Cardiac atrium fibroblast (primary cell): ENCODE measurements around the genes MLXIP and B3GNT4.

DNA sequence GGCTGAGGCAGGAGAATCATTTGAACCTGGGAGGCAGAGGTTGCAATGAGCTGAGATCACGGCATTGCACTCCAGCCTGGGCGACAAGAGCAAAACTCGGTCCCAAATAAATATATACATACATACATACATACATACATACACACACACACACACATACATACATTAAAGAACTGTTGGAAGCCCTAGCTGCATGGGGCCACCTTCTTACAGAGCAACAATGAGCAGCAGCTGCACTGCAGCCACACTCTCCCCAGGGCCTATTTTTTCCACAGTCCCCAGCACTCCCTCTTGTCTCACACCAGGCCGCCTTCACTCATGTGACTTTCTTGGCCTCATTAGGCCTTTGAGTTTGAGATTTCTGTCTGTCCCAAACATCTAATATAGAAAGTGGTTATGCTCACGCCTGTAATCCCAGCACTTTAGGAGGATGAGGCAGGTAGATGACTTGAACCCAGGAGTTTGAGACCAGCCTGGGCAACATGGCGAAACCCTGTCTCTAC is 22.6 kb downstream of the MORN3 start:
- RAMPAGE, long total RNA = no peak

- RAMPAGE, long total RNA = no peak
Measured at GRCh38 chr12:121754157-121754763, 39.2 kb downstream of the RHOF start.

- RAMPAGE, long total RNA = no peak
Measured at GRCh38 chr12:121776856-121777136, 16.7 kb downstream of the RHOF start.

- RAMPAGE, long total RNA = no peak
Measured at GRCh38 chr12:121782061-121782629, 11.3 kb downstream of the RHOF start.

DNA sequence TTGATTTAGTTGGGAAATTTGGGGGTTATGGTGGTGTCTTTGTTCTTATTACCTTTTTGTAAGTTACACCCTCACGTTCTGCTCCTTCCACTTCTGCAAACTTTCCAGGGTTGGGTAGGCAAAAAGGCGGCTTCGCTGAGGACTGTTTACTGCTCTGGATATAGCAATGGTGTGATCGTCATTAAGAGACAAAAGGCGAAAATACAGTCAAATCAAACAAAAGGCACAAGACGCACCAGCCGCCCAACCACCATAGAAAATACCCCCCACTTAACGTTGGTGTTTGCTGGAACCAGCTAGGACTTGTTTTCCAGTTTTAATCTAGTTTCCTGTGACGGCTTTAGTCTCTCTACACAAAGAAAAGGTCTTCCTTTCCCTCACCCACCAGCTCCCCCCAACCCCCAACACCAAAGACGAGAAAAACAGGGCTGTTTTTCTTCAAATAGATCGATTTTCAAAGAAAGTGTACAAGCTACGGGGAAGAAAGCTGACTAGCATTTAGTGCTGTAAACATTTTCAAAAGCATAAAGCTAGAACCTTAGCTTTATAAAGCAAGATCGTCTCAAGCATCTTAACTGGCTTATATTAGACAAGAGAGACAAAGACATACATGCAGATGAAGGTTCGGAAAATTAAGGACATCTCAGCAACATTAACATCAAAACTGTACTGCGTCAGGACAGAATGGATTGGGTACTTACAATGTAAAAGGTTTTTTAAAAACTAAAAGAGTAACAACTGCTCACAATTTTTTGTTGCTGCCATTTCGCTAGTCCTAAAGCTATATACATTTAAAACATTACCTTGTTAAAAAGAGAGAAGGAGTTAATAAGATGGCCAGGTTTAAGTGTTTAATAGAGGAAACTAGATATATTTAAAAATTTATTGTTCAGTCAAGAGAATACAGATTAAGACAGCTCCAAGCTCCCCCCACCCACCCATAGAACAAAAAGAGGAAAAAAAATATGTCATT is 1.9 kb upstream of the SETD1B start:
- RAMPAGE, long total RNA = no peak

GRCh38 chr12:121811253-121812351 is 7.8 kb downstream of the SETD1B start:
- RAMPAGE, long total RNA = no peak

DNA sequence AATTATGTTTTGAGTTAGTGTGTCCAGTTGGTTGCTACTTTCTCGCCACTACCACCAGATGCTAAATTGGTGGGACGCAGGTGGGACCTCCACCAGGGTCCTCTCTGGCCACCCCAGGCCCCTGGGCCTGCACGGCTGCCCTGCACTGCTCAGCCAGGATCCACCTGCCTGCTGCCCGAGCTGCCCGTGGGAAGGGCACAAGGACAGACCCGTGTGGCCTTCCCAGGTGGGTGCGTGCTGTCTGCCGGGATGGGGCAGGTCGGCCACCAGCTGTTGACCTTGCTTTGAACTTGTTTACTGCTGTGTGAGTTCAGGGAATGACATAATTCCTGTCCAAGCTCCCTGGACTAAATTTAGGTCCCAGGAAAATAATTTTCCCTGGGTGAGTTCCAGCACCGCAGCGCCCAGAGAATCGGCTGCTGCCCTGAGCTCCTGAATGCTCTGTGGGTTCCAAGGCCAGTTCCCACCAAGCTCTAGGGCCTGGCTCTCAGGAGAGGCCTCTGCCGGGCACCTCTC is 27.4 kb upstream of the MLXIP start:
- RAMPAGE, long total RNA = no peak

DNA sequence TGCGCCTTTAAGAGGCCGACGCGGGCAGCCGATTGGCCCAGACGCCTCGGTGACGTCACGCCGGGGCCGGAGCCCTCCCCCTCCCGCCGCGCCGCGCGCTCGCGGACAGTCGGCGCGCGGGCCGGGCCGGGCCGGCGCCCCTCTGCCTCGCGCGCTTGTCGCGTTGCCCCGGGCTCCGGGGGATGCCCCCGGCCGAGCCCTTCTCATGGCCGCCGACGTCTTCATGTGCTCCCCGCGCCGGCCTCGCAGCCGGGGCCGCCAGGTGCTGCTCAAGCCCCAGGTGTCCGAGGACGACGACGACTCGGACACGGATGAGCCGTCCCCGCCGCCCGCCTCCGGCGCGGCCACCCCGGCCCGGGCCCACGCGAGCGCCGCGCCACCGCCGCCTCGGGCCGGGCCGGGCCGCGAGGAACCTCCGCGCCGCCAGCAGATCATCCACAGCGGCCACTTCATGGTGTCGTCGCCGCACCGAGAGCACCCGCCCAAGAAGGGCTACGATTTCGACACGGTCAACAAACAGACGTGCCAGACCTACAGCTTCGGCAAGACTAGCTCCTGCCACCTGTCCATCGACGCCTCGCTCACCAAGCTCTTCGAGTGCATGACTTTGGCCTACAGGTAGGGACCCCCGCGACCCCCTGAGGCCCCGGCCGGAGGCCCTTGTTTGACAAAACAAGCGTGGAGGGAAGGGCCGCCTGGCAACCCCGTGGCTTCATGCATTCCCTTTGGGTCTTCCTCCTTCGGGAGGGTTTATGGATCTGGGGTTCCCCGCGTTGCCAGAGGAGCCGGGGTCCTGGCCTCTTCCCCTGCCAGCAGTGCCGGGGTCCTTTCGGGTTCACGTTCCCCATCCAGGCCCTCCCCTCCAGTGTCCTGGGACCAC is at the start of gene MLXIP:
TSS of gene MLXIP (plus strand) at position 108 of the 880 bp plus-strand sequence.
- RAMPAGE, long total RNA = no peak

DNA sequence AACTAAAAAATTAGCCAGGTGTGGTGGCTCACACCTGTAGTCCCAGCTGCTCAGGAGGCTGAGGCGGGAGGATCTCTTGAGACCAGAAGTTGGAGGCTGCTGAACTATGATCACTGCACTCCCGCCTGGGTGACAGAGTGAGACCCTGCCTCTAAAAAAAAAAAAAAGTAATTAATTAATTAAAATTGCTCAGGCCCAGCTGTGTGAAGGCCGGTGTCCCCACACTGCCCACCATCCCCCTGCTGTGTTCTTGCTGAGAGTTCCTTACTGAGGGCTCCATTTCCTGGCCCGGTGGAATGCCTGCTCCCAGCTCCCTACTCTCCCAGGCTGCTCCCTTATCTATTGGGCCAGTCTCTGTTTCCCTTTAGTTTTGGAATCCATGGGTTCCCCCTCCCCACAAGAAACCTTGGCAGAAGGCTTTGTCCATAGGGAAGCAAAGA is 18.9 kb downstream of the MLXIP start:
- RAMPAGE, long total RNA = no peak

GRCh38 chr12:122137632-122138812 is 36.0 kb downstream of the IL31 start:
- RAMPAGE, long total RNA = no peak

GRCh38 chr12:122203094-122204076 is at the start of gene B3GNT4:
Gene B3GNT4, plus strand, starts transcription at chr12:122203709.
- RAMPAGE, long total RNA = no peak

GRCh38 chr12:122225436-122225516 is 576 bp downstream of the DIABLO start:
- RAMPAGE, long total RNA = no peak

DNA sequence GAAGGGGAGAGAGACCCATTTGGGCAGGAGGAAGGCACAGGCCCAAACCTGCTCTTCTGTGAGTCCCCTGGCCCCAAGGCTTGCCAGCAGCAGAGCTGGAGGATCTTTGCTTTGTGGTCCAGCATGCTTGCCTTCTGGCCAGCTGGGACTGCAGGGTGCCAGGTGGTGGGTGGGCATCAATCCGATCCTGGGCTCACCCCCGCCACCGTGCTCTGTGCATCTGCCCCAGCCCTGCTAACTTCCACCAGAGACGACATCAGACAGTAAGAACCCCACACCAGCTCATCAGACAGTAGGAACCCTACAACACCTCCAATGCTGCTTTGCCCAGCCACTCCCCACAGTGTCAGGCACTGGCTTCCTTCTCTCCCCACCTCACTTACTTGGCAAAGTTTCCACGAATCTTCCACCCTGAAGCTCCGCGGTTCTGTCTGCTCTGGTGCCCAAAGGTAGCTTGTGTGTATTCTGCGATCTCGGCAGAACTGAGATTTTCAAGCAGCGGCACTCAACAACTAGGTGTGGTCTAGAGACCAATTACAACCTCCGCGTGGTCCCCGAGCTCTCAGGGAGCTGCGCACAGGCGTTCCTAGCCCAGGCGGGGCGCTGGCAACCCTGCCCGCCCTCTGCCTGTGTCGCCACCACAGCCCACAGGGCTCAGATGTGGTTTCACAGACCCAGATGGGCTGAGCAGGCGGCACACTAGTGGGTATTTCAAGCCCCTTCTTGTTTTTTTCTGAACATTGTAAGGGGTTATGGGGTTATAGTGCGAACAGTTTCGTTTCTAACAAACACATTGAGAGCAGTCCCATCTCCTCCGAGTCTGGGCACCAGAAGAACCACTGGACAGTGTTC is 1.3 kb upstream of the DIABLO start:
- RAMPAGE, long total RNA = no peak

DNA sequence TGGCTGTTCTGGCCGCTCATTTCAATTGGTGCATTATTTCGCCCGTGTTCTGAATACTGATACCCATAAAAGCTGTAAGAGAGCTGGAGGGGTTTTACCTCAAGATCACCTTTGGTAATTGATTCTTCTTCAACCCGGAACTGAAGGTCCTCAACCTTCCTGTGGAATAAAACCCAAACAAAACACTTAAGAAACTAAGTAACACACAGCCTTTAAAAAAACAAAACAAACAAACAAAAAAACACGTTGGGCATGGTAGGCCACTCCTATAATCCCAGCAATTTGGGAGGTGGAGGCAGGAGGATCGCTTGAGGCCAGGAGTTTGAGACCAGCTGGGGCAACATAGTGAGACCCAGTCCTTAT is 69.9 kb downstream of the CLIP1 start:
- RAMPAGE, long total RNA = no peak

DNA sequence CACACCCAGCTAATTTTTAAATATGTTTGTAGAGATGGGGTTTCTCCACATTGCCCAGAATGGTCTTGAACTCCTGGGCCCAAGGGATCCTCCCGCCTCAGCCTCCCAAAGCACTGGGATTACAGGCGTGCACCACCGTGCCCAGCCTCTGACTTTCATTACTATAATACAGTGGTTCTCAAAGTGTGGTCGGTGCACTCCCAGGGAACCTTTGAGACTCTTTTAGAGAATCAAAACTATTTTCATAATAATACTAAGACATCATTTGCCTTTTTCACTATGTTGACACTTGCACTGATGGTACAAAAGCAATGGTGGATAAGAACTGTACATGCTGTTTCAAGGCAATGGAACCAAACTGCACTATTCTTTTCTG is 35.4 kb downstream of the CLIP1 start:
- RAMPAGE, long total RNA = no peak

DNA sequence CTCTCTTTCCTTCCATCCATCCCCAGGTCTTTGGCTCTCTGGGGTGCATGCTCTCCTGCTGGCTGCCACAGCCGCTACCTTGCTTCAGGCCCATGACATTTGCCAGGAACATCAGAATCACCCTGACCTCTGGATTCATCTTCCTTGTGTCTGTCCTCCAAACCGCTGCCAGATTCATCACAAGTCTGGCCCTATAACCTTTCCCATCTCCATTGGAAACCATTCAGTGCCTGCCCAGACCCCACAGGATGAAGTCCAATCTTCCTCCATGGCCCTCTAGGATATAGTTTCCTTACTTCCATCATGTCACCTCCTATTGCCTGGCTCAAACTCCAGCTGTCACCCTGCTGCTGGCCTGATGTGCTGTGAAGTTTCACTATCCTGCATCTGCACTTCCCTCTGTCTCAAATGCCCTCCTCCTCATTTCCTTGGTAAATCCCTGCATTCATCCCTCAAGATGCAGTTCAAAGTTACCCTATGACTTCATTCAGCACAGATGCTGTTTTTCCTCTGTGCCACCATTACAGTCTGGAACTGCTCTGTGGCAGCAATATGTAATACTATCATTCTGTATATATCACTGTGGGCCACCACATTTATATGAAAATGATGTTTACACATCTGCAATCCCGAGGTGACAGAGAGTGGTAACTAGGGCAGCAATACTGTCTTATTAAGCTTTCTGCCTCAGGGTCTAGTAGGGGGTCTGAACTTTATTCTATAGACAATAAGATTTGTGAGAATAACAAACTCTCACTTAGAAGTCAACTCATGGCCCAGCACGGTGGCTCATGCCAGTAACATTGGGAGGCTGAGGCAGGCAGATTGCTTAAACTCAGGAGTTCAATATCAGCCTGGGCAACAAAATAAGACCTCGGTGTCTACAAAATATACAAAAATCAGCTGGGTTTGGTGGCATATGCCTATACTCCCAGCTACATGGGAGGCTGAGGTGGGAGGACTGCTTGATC is 24.9 kb downstream of the ZCCHC8 start:
- RAMPAGE, long total RNA = no peak

- RAMPAGE, long total RNA = no peak
Measured at GRCh38 chr12:122969646-122970198, 3.5 kb upstream of the ABCB9 start.

GRCh38 chr12:122975435-122976013 is 480 bp downstream of the OGFOD2 start:
- RAMPAGE, long total RNA = no peak

DNA sequence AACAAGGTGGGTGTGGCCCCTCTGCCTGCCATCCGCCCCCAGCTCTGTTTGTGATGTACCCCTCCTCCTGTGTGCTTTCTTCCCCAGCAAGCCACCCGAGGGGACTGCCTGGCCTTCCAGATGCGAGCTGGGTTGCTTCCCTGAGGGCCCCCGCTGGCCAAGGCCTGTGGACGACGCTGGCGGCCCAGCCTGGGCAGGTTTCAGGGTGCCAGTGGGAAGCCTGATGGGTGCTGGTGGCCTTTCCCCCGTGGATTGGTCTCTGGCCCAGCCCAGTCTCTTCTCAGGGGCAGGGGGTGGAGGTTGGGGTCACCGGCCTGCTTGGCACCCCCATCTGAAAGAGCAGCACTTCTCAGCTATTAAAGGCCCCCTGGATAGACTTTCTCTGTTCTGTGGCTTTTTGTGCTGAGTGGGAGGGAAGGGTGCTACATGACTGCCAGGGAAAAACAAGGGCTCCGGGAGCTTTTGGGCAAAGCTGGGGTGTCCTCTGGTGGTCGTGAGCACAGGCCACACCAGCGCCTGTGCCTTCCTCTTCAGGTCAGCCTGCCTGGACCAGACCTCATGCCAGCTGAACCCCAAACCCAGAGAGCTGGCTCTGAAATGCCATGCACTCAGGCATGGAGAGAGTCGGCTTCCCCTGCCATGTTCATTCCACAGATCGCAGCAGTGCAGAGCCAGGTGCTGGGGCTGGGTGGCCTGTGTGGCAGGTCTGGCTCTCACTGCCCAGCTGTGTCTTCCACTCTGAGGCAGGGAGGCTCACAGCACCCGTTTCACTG is 2.2 kb downstream of the ARL6IP4 start:
- RAMPAGE, long total RNA = no peak

DNA sequence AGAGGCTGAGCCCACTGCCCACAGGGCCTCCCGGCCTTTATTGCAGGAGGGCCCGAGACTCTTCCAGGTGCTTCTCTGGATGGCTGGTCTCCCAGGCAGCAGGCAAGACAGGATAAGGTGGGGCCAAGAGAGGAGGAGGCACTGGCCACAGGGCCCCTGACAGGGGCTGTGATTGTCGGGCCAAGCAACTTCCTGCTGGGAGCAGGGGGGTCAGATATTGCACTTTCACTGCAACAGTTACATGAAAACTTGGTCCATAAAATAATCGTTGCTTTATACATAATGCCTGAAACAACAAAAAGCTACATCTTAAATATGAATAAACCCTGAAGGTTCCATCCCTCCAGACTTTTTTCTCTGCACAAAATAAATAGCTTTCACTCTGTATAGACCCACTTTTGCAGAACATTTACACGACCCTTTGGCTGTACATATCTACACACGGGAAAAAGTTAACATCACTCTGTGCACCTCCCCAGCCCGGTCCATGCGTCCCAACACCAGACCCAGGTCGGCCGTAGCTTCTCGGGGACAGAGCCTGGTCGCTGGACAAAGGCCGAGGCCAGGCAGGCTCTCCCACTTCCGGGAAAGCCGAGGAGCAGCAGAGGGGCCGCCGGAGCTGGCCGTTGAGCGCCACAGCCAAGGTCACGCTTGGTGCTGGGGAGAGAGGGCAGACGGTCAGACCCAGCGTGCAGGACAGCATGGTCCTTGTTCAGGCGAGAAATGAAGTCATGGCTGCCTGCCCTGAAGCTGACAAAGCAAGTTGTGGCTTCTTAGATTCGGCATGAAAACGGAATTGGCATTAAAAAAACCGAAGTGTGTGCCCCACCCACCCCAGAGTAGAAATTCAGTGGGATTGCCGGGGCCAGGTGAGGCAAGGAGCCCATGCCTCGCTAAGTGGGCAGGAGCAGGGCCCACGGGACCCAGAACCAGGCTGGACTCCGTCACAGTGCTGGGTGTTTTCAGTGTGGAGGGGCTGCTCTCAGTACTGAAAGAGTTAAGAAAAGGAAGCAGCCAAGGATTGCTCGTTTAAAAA is 4.0 kb downstream of the ARL6IP4 start:
- RAMPAGE, long total RNA = no peak